Mesenchymal stem cell of the bone marrow (primary cell): ENCODE measurements around a stretch of chr2.

- CAGE, long polyA plus RNA = no peak
Observed at GRCh38 chr2:125149207-125149682, 1124.2 kb downstream of the CNTNAP5 start.

- CAGE, long polyA plus RNA = no peak
Observed at GRCh38 chr2:125696558-125696841, 959.5 kb upstream of the GYPC start.

GRCh38 chr2:126971256-126971702 lies 72.6 kb downstream of the TEX51 start:
- CAGE, long polyA plus RNA = no peak

- CAGE, long polyA plus RNA = no peak
Observed at GRCh38 chr2:127063526-127064456, 43.2 kb downstream of the BIN1 start.

DNA sequence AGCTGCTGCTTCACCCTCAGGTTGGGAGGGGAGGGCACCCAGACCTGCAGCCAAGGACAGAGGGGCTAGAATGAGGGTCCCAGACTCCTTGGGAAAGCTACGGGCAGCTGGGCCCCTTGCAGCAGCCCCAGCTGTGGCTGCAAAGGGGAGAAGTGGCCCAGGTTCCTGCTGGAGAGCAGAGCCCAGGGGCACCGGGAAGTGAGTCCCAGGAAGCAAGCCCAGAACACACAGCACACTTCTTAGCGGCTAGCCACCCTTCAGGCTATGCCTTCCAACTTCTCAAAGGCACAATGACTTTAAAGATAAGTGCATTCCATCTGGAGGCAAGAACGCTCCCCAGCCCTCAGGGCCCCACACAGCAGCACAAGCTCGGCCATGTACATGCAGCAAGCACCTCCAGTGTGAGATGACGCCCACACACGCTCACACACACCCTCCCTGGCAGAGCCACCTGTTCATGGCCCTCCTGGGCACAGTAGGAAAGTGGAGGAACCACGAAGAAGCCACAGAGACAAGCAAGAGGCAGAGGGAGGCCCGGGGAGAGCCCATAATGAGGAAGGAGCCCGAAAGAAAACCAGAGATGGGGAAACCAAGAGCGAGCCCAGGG lies 21.8 kb downstream of the BIN1 start:
- CAGE, long polyA plus RNA = no peak

DNA sequence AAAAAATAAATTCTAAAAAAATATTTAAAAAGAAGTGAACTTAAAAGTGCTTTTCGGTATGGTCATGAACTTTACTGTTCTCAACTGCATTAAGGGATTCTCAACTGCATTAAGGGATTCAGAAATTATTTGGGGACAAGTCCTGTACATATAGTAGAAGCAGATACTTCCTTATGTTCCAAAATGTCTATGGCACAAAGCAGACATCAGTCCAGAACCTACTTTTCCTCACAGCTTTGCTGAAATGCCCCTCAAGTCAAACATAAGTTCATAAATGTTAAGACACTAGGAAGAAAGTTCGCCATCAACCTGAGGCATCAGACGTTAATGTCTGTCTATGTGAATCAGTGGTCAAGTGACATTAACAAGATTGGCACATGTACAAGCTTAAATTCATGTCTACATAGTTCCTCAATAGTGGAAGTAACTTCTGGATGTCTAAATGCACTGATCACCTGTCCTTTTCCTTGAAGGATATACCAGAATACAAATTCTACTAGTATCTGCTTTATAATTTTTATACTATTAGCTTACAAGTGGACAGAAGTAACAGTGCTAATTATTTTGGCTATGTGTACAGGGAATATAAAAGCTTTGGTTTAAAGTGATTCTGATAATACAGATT lies 7.1 kb upstream of the ERCC3 start:
- CAGE, long polyA plus RNA = no peak

DNA sequence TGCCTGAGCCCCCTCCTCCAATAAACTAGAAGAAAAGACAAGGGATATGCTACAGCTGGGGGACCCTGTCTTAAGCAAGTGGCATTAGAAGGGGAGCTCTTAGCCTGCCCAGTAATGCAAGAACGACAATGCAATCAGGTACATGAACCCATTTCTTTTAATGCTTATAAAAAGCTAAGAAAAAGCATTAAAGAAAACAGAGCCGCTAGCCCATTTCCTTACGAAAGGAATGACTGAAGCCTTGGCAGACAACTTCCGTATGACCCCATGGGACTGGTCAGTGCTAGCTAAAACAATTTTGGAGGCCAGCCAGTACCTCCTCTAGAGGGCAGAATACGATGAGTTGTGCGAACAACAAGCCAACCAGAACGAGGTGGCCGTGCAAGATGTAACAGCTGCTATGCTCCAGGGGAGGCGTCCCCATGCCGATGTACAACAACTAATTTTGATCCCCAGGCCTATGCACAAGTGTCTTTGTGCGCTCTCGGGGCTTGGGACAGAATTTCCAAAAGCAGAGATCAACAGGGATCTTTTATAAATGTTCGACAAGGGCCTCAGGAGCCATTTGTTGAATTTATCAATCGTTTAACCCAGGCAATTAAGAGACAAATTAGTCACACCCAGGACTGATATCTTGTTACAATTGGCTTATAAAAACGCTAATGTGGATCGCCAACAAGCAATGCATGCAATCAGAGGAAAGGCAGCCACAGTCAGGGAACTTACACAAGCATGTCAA lies 16.7 kb downstream of the MAP3K2 start:
- CAGE, long polyA plus RNA = no peak

DNA sequence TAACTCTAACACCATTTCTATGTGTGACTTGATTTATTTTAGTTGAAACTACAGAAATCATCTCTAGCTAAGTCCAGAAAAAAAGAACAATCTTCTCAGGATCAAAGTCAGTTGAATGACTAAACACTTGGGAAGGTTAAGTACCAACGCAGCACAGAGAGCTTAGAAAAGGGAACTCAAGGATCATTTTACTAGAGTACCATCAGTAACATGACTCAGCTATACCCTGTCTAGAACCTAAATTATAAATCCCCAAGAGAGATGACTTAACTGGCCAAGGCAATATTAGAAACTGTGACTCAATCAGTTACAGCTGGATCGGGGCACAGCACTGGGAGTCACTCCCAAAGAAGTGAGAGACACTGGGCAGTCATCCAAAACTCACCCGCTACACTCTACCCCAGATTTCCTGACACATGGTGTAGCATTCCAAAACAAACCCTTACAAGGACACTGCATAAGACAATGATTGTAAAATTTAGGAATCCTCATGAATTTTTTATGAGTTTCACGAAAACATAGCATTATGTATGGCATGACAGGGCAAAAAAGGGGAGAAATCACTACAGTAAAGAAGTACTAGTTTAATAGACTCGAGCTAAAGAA lies 17.7 kb downstream of the IWS1 start:
- CAGE, long polyA plus RNA = no peak

DNA sequence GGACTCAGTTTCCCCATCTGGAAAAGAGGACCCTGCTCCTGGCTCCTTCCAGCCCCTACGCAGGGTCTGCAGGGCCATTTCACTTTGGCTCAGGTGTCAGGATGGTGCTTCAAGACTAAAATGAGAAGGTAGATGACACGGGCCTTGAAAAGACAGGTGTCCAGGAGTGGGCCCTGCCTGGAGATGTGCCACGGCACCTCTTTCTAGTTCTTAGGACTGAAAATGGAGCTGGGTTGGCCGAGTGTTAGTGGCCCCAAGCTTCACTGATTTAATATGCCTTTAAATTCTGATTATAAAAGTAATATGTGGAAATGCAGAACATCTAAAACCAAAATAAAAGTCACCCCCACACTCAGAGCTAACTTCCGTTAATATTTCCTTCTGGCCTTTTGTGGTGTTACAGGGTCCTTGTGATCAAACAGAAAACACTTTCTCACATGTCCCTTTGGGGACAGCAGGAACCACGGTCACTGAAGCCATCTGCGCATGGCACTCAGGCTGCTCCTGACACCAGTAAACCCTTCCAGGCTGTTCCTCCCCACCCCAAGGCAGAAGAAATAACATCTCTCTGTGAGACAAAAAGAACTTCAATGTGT lies 25.2 kb upstream of the GPR17 start:
- CAGE, long polyA plus RNA = no peak

GRCh38 chr2:127627999-127628504 lies 17.9 kb upstream of the GPR17 start:
- CAGE, long polyA plus RNA = no peak

DNA sequence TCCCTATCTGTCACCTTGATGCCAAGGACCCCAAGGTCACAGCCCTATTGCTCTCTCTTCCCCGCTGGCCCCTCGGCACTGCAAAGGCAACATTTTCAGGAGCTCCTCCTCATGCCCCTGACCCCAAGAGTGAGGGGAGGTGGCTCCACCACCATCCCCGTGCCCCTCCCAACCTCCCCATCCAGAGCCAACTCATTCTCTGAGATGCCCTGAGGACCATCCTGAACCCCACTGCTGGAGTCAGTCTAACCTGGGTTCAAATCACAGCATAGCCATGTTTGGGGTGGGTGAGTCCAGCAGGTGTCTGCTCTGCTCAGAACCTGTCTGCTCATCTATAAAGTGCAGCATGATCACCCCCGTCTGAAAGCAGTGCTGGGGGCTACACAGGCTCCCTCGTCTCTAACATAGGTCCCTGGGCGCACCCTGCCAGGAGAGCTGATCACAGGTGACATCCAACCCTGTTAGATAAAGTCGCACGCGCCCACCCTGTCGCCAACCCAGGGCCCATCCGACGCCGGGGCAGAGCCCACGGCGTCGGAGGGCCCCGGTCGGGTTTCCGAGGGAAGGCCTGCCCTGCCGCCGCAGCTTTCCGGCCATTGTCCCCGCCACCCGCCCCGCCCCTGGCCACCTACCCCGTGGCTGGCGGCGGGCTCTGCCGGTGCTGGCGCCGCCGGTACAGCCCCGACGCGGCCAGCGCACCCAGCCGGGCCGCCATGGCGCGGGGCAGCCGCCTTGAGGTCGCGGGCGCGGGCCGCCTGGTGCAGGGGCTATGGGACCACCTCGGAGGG lies 11.5 kb downstream of the LIMS2 start:
- CAGE, long polyA plus RNA = no peak

DNA sequence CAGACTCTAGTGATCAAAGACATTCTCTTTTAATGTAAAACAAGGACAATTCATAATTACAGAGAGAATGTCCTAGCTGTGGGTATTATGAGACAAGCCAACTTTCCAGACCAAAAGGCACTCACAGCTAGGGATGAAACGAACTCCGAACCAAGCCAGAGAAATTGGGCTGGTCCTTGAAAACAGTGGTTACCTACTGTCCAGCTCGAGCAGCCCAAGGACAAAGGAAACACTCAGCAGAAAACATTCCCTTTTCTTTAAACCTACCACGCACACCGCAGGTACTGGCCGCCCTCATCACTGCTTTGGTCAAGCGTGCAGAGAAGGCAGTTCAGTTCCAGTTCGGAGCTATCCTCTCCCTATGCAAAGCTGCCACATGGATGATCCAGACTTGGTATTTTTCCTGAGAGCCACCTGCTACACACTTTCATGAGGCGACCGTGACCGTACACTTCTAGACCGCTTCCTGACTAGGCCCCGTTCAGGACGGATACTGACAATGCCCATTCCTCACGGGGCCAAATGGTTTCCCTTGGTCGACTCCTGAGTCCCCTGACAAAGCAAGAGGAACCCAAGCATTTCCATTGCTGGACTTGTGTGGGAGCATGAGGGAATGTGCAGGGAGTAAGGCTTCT lies 4.2 kb upstream of the POLR2D start:
- CAGE, long polyA plus RNA = no peak

DNA sequence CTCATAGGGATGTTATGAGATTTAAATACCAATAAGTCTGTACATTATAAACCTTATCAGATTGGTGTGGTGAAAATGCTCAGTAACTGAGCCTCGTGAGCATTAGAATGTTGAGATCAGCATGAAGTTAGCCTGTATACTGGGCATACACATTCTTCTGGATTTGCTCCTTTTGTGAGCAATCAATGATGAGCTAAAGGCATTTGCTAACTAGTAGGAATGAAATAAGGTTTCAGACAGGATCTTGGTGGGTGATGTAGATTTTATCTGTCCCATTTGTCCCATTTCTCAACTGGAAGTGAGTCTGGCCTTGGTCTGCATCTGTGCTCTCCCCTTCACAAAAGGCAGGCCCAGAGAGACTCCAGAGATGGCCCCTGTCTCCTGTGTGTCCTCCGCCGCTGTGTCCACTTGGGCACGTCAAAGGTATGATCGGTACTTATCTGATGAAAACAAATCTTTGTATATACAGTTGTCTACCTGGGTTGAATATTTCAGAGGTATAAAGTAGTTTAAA lies 3.2 kb upstream of the AMMECR1L start:
- CAGE, long polyA plus RNA = no peak

GRCh38 chr2:127953153-127954323 lies 67.8 kb upstream of the AMMECR1L start:
- CAGE, long polyA plus RNA = no peak

GRCh38 chr2:128065887-128066437 lies 25.0 kb upstream of the UGGT1 start:
- CAGE, long polyA plus RNA = no peak

DNA sequence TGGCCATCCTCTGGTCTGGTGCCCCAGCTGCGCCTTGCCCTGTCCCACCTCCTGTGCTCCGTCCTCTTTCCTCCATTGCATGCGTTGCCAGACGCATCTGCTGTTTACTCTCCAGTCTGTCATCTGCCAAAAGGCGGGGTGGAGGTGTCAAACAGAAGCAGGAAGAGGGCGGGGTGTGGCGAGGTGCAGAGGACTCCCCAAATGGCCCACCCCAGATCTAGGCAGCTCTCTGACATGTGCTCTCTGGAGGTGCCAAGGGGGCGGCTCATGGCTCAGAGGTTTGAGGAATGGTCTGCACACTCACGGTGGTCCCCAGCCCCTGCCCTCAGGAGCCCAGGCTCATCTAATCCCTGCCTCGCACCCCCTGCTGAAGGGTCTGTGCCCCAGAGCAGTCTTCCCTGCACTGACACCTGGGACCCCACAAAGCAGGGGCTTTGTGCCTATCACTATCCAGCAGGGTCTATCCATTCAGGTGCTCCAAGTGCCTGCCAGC lies 45.0 kb downstream of the HS6ST1 start:
- CAGE, long polyA plus RNA = no peak

DNA sequence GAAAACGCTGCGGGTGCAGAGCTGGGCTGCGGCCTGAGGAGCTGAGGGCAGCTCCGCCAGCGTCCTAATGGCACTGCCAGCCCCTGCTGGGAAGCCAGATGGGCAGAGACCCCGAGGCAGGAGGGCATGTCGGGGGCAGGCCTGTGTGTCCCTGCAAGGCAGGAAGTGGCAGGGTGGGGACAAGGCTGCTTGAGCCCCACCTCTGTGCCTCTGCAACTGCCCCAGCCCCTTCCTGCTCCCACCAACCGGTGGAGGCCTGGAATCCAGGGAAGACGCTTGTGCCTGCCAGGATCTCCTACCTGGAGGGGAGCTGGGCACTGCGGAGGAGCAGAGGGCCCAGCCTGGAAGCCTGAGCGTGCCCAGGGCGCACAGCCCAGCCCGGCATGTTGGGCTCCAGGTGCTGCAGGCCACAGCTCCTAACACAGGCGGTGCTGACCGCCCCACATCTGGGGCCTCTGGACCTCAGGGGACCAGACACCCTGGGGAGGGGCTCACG lies 36.1 kb downstream of the HS6ST1 start:
- CAGE, long polyA plus RNA = no peak

- CAGE, long polyA plus RNA = no peak
Observed at GRCh38 chr2:128307974-128308671, 10.5 kb downstream of the HS6ST1 start.

DNA sequence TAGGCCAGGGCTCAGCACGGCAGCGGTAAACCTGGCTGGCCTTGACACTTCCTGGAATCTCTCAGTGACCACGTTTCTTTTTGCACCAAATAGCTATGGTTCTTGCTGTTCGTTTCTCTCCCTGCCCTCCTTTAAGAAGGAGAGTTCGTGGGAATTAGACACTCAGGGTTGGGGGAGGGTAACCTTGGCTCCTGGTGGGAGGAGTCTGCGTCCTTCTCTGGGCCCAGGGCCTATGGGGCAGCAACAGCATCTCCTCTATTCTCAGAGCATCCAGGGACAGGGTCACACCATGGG lies 5.1 kb upstream of the HS6ST1 start:
- CAGE, long polyA plus RNA = no peak

DNA sequence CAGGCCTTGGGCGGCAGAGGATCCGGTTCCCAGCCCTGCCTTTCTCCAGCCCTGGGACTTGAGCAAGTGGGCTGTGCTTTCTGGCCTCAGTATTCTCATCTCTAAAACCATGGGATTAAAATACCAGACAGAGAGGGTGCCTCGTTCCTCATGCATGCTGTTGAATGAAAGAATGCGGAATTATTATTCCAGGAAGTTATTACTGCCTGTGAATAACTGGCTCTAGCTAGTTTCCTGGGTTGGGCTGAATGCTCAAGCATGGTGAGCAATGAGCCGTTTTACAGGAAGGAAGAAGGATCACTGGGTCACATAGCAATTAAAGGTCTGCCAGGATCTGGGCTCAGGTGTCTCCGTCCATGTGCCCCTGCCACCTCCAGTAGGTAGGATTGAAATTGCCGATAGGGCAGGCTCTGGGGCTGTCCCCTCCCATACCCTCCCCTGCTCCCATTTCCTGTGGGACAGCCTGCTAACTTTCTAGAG lies 77.2 kb upstream of the HS6ST1 start:
- CAGE, long polyA plus RNA = no peak